ENCODE data around the genes CERT1 and WDR41.

DNA sequence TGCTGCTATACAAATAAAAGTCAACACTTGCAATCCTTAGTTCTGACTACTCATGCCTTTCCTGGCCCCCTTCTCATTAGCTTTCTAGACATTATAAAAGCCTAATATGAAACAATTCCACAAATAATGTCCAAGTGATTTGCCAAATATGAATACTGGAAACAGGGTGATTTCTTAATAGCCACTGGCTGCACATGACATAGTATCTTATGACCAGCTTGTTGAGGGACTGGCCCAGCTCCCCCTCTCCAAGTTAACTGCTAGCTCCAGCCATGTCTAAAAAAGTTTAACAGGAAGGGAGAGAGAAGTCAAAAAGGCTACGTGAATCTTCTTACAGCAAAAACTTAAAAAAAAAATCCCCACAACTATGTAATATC, 1.5 kb downstream of the CERT1 start:
- PRO-cap = no peak

DNA sequence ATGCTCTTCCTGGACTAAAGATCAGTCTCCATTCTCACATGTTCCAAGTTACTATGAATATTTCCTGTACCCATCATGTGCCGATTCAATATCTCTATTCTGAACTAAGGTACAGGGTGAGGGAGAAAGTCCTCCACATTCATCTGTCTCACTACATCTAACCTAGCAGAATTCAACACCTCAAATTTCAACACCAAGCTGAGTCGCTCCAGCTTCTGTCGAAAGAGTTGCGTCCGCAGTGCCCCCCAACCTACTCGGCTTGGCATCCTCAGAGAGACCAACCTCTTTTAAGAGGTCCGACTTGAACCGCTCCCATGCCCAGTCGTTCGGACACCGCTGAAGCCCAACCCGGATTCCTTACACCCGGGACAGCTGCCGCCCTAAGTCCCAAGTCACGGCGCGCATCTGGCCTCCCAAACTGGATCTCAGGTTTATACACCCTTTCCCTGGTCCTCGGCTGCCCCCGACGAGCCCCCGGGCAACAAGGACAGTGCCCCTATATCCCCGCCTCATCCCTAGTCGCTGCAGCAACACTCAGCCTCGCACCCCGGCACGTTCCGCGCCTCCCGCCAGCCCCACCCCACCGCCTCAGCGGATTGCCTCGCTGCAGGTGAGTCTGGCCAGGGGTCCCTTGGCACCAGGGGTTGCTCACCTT, 842 bp downstream of the CERT1 start:
- PRO-cap = unidirectional peak, minus-strand start at position 513 of the sequence

DNA sequence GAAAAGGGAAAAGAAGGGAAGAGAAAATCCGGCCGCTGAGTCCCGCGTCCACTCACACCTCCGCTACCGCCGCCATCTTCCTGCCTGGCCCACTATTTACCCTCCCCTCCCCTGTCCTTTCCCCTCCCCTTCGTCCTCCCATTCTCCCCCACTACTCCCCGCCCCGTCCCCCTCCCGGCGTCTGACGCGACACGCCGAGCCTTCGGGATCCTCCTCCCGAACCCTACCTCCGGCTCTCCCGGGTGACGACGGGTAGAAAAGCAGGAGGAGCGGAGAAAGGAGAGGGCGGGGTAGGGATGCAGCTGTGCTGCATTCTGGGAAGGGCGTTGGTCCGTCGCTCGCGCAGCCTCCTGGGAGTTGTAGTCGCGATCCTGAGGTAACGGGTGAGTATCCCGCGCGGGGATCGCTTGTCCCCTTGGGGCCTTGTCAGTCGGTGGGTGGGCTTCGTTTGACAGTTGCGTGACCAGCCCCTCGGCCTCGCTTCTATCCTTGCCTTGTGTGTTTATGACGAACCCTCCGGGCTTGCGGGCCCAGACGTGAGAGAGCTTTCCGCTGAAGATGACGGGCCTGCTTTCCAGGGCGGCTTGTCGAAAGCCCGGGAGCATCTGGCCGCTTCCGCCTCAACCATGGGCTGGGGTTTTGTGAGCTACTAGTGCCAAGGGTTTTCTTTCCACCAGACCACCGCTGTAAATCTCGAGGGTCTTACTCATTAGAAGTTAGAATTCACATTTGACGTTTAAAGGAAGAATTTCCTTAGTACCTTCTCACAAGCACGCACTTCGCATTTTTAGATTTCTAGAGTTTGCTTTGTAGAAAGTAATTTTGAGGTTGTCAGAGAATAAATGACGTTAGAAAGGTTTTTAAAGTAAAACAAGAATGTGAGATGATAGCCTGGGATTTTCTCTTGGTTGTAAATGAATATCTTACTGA, at the start of gene CERT1:
TSS of gene CERT1 (minus strand) at position 98 of the 930 bp plus-strand sequence.
- PRO-cap = bidirectional peak, plus-strand start at position 362 of the sequence, minus-strand start at position 68 of the sequence

DNA sequence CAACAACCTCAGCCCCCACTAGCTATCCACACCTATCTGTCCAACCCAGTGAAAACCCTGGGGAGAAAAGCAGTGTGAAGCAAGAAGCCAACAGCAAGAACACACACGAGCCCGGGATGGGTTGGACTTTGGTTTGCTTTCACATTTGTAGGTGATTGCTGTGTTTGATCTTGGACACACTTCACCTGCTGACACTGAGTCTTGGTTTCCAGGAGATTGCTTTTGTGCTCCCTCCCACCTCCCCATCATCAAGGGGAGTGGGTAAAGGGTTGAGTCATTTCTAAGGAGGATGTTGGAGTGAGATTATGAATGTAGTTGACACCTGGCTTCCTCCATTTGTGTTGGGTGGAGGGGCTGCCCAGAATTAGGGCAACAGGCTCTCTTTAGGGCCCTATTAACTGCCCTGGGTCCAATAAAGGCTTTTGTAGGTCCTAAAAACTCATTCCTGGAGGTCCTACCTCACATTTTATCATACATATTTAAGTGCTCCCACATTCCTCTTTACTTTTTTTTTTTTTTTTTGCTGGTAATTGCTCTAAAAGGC, 37.5 kb downstream of the ANKDD1B start:
- PRO-cap = no peak

DNA sequence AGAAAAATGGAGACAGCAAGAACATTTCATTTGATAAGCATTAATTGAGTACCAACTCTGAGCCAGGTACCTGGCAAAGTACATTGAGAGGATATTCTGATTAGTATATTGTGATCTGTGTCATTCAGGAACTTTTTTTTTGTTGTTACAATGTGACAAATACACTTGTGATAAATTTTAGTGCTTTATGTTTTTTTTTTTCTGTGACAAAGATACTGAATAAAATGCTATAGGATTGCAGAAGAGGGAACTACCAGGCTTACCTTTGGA, 53.1 kb downstream of the SV2C start:
- PRO-cap = no peak

GRCh38 chr5:76388282-76388699, 14.8 kb upstream of the IQGAP2 start:
- PRO-cap = no peak

DNA sequence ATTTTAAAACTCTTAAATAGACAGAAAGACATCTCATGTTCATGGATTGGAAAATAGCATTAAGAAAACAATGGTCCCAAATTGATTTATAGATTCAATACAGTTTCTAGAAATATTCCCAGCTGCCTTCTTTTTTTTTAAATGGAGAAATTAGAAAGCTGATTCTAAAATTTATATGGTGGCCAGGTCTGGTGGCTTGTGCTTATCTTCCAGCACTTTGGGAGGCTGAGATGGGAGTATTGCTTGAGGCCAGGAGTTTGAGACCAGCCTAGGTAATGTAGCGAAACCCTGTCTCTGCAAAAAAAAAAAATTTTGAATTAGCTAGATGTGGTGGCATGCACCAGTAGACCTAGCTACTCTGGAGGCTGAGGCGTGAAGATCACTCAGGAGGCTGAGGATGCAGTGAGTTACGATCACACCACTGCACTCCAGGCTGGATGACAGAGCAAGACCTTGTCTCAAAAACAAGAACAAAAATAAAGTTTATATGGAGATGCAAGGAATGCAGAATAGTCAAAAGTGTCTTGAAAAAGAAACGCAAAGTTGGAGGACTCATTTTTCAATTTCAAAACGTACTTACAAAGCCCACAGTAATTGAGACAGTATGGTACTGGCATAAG, 62.9 kb downstream of the IQGAP2 start:
- PRO-cap = no peak

GRCh38 chr5:76590278-76590591, 33.0 kb downstream of the F2RL2 start:
- PRO-cap = no peak

GRCh38 chr5:76756032-76756349, 40.1 kb downstream of the F2R start:
- PRO-cap = no peak

- PRO-cap = no peak
These were observed 31.6 kb upstream of the F2RL1 start for GRCh38 chr5:76787167-76787609.

GRCh38 chr5:76877615-76877956, 27.8 kb downstream of the S100Z start:
- PRO-cap = no peak

DNA sequence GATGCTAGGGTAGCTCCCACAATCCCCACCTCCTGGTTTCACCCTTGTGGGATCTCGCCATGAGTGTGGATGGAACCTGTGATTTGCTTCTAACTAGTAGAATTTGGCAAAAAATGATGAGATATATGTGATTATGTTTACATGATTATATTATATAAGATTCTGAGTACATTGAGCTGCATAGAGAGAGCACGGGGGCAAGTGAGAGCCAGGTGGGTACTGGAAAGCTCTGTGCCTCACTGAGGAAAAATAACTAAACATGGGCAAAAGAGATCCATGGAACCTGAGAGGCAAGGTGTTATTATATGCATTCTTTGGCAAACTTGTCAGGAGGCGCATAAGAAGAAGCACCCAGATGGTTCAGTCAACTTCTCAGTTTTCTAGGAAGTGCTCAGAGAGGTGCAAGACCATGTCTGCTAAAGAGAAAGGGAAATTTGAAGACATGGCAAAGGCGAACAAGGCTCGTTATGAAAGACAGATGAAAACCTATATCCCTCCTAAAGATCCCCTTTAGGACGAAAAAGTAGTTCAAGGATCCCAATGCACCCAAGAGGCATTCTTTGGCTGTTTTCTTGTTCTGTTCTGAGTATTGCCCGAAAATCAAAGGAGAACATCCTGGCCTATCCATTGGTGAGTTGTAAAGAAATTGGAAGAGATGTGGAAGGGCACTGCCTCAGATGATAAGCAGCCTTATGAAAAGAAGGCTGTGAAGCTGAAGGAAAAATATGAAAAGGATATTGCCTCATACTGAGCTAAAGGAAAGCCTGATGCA, 59.4 kb upstream of the ZBED3 start:
- PRO-cap = no peak

GRCh38 chr5:77376978-77377271, 115.2 kb downstream of the WDR41 start:
- PRO-cap = no peak

DNA sequence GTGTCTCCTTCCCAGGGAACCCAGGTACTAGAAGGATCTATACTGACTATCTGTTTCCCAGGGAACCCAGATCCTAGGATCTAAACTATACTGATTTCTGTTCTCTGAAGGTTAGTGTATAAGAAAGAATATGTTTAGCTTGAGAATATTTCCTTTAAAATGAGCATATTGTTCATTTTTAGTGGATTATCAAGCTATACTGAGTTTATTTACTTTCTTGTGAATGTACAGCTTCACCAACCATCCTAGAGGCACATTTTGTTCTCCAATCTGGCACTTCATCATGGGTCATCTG, 7.0 kb downstream of the WDR41 start:
- PRO-cap = no peak

- PRO-cap = bidirectional peak, plus-strand start at chr5:77492340, minus-strand start at chr5:77492213
These were observed at the start of gene WDR41 for GRCh38 chr5:77491629-77492918. Gene WDR41 (minus strand): TSS chr5:77492316.

GRCh38 chr5:77630483-77631375, 7.8 kb downstream of the OTP start:
- PRO-cap = no peak

DNA sequence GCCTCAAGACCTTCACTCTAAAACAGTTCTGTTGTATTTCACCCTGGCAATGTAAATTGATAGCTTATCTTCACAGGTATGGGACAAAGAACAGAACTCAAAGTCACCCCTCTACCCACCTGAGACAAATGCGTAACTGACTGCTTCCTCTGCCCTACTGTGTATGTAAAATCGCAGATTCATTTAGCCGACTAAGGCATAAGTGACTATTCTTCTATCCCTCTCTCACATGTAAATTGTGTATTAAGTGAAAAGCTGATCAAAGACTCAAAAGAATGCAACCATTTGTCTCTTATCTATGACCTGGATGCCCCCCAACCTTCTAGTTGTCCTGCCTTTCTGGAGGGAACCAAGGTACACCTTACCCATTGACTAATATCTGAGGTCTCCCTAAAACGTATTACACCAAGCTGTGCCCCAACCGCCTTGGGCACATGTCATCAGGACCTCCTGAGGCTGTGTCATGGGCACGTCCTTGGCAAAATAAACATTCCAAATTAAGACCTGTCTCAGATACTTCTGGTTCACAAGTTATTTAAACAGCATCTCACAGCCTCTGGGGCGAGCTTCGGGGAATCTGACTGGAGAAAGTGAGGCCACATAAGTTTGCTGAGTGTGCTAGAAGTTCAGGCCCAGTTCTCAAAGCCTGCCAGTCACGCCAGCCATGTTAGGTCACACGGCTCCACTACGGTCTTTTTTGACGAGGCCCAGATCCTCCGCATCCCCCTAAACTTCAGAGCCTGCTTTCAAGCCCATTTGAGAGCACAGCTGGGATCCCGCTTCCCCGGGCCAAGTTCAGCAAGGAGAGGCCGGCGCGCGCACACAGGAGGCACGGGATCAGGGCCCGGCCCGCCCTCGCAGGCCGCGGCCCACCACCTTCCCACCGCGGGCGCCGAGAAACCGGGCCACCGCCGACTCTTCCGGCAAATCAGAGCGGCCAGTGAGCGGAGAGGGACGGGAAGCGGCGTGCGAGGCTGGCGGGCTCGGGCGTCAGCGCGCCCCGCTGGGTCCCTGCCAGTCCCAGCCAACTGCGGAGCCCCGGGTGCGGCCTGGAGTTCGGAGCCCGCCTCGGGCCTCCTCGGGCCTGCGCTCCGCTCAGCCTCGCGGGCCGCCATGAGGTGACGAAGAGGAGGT, 727 bp downstream of the TBCA start:
- PRO-cap = no peak

DNA sequence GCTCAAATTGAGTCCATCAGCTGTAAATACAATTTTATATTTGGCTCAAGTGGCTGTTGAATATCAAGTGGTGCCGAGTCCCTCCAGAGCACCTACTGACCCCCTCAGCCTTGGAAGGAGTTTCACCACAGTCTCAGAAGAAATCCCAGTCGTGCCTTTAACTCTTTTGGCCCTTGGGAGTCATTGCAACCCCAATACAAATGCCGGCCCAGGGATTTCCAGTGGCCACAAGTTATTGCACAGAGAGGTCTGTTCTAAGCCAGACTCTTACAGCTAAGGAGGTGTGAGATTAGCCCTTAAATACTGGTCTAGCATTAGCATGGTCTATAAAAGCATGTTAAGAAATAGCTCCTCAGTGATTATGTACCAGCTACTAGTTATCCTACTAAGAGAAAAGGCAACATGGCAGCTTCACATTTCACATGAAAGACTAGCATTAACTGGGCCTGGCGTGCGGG, 125.0 kb downstream of the SCAMP1 start:
- PRO-cap = no peak

- PRO-cap = no peak
These were observed 137.8 kb downstream of the SCAMP1 start for GRCh38 chr5:78498012-78498873.

DNA sequence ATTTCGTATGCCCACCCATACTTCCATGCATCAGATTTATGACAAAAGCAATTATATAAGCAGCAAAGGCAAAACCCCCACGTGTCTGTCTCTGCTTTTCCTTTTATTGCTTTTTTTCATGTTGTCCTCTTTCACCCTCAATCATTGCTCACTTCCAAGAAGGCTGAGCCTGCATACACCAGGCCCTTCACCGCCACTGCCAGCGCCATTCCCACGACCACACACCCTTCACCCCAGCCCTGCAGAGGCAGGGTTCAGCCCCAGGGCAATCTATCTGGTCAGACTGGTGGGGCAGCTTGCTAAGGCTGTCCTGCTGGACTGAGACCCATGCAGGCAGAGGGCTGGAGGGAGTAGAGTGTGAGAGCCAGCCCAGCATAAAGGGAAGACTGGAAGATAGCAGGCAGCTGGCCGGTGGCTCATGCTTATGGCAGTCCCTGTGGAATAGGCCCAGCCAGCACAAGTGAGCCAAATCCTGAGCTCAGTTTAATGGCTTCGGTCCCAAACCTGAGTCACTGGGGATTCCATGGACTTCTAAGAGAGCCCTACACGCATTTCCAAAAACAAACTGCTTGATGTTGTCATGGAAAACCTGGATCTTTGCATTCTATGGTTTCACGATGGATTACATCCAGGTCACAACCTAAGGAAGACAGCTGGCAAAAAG, 143.9 kb downstream of the LHFPL2 start:
- PRO-cap = no peak

All from parotid gland (tissue), 1 donor.